ENCODE data around the gene GBX2.

- PRO-cap, result unidirectional peak, minus-strand start at chr2:235031540
Measured at GRCh38 chr2:235031306-235031982, 79.6 kb downstream of the SH3BP4 start.

- PRO-cap, result no peak
Measured at GRCh38 chr2:235087847-235089116, 136.5 kb downstream of the SH3BP4 start.

- PRO-cap, result no peak
Measured at GRCh38 chr2:235433806-235434478, 59.9 kb upstream of the AGAP1 start.

- PRO-cap, result no peak
Measured at GRCh38 chr2:235522189-235522661, 28.4 kb downstream of the AGAP1 start.

DNA sequence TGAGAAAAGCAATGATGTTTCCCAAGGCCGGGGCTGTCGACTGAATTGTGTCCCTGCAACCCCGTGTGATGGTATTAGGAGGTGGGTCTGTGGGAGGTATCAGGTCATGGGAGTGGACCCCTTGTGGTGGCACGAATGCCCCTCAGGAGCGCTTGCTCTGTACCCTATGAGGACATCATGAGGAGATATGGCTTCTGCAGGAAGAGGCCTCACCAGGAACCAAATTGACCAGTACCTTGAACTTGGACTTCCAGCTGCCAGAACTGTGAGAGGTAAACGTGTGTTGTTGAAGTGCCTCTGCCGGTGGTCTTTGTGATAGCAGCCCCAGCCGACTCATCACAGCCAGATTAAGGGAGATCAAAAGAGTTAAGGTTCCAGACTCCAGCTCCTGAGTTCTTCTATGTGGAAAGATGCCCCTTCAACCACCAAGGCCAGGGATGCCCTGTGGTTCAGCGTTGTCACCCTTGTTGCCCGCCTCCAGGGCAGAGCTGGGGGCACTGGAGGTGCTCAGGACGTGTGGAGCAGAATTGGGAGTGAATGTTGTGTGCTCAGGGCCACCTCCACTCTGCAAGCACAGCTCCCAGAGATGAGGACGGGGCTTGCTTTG lies 103.0 kb downstream of the AGAP1 start:
- PRO-cap, result no peak

GRCh38 chr2:235634826-235635426 lies 141.1 kb downstream of the AGAP1 start:
- PRO-cap, result no peak

- PRO-cap, result bidirectional peak, plus-strand start at chr2:235689830, minus-strand start at chr2:235689718
Measured at GRCh38 chr2:235689472-235690123, 195.8 kb downstream of the AGAP1 start.

GRCh38 chr2:235708866-235709797 lies 215.3 kb downstream of the AGAP1 start:
- PRO-cap, result bidirectional peak, plus-strand start at chr2:235709512, minus-strand start at chr2:235709266

- PRO-cap, result no peak
Measured at GRCh38 chr2:235724676-235725523, 231.1 kb downstream of the AGAP1 start.

- PRO-cap, result no peak
Measured at GRCh38 chr2:235748987-235749585, 255.2 kb downstream of the AGAP1 start.

DNA sequence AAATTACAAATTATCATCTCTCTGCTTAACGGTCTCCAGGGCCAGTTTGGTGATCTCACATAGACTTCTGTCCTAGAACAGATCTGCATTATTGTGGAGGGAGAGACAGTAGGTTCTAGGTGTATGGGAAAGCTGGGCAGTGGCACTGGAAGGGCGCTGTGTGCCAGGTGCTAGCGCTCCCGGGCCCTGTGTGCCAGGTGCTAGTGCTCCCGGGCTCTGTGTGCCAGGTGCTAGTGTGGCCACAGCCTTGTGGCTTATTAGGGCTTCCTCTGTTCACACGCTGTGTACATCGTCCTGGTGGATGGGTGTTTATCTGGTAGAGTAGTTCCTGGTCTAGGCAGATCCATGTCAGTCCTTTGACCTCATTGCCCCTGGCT lies 263.3 kb downstream of the AGAP1 start:
- PRO-cap, result unidirectional peak, plus-strand start at position 214 of the sequence

- PRO-cap, result no peak
Measured at GRCh38 chr2:235766265-235766702, 272.4 kb downstream of the AGAP1 start.

DNA sequence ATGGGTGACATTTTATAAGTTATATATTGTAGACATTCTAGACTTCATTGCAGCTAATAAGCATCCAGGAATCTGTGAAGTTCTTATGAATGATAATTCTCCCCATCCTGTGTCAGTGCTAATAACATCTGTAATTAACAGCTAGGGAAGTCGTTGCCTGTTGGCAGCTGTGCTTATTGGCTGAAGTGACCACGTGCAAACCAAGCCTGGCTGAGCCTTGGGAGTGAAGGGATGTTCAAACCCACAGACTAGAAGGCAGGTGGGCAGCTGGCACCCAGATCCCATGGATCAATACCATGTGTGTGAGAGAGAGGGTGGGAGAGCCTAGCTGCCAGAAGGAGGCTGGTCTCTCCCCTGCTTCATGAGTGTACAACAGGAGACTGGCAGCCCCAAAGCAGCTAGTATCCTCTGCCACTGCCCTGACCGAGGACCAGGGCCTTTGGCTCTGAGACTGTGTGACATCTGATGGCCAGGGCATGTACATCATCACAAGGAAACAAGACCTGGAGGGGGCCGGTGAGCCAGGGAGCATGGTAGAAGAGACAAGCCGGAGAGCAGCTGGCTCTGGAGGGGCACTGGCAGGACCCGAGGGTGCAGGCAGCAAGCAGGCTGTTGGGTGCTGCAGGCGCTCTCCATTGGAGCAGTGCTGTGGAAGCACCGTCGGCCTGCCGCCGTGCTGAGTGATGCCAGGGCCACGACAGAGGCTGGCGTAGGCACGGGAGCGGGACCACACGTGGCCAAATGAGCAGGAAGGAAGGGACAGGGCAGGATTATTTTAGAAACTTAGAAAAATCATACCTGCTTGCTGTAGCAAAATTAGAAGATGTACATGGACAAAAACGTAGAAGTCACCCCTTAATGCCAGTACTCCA lies 335.4 kb downstream of the GBX2 start:
- PRO-cap, result no peak

DNA sequence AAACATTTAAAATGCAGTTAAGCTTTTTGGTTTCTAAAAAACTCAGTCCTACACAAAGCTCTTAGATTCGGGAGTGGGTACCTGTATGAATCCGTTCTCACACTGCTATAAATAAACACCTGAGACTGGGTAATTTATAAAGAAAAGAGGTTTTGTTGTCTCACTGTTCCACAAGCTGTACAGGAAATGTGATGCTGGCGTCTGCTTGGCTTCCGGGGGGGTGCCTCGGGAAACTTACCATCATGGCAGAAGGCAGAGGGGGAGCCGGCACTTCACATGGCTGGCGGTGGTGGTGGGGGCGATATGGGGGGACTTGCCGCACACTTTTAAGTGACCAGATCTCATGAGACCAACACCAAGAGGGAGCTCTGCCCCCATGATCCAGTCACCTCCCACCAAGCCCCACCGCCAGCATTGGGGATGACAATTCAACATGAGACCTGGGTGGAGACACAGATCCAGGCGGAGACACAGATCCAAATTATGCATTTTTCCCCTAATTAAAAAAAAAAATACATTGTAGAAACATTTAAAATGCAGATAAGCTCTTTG lies 222.5 kb downstream of the GBX2 start:
- PRO-cap, result no peak

DNA sequence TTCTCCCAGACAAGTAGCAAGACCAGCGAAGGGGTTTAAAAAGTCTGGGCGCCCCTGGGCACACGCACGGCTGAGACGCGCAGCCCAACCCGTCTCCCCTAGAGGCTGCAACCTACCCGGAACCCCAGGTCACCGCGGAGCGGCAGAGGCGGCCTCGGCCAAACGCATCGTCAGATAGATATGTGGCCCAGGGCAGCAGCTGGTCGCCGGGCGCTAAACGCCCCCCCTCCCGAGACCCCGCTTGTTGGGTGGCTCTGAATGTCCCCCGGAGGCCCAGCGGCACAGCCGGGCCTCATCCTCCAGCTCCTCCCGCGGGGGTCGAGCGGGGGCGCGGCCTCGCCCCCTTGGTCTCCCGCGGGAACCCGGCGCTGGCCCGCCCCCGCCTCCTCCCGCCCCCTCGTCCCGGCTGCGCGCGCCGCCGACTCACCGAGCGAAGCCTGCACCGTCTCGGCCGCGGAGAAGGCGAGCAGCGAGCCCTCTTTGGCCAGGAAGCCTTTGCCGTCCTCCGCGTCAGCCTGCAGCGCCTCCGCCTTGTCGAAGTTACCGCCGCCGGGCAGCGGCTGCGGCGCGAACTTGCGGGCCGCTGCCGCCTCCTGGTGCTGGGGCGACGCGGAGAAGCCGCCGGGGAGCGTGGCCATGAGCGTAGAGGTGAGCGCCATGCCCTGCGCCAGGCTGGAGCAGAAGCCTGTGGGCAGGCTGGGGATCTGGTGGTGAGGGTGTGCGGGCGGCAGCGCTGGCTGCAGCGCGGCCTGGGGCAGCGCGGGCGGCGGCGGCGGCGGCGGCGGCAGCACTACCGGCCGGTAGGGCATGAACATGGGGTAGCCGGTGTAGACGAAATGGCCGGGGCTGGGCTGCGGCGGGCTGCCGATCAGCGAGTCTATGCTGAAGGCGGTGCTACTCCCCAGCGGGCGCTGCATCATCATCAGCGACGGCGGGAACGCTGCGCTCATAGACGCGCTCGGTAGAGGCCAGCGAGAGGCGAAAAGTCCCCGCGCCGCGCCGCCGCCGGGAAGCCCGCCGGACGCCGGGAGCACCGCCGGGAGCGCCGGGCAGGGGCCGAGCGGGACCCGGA lies 828 bp downstream of the GBX2 start:
- PRO-cap, result unidirectional peak, plus-strand start at position 757 of the sequence

DNA sequence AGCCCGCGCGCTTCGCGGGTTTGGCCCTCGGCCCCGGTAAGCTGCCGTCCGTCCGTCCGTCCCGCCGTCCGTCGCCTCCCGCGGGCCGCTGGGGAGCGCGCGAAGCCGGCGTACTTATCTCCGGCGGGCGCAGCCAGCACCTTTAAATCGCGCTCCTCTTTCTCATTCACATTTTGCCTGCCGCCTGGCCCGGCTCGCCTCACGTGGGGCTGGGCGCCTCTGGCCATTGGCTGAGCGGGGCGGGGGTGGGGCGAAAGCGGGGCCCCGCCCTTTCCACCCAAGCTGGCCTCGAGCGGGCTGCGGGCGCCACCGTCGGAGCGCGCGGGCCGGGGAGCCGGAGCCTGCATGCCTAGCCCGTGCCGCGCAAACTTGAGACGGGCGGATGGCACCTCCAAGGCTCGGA lies at the start of gene GBX2:
Gene GBX2 (minus strand): TSS at position 144 of the 403 bp plus-strand sequence.
- PRO-cap, result unidirectional peak, plus-strand start at position 51 of the sequence

DNA sequence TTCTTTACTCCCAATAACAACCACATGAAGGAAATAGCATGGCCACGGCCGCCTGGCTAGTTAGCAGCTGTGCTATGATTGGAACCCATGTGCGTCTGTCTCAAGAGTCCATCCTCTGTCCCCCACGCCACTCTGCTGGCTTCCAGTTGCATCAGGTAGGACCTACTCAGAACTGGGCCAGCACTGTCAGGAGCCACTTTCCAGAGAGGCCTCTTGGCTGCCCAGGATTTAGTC lies 22.2 kb downstream of the ASB18 start:
- PRO-cap, result no peak

DNA sequence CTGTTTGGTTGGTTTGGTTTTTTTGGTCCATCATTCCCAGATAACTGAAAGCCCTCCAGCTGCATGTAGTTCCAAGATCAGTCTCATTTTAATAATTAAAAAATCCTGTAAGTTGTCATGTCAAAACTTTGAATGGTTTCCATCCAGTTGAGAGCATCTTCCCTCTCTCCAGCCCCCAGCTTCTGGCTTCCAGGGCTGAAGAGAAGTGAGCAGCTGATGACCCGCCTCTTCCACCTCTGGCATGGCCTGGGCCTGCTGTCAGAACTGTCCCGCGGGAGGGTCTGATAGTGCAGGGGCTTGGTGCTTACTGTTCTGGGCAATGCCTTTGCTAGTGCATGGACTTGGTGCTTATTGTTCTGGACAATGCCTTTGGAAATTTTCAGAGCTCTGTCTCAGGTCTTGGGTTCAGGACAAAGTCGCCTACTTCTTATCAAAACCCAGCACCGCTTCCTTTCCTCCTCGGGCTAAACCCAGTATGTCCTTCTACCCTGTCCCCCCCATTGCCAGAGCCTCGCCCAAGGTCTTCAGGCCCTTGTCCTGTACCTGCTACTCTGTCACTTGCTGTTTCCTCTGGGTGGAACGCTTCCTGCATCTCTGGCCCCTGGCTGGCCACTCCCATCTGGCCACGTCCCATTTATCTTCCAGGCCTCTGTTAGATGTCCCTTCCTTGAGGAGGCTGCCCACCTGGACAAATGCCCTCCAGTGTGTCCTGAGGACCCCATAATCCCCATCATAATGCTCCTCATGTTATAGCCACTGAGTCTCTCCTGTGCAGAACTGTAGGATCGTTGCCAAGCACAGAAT lies 149.6 kb downstream of the ACKR3 start:
- PRO-cap, result no peak

DNA sequence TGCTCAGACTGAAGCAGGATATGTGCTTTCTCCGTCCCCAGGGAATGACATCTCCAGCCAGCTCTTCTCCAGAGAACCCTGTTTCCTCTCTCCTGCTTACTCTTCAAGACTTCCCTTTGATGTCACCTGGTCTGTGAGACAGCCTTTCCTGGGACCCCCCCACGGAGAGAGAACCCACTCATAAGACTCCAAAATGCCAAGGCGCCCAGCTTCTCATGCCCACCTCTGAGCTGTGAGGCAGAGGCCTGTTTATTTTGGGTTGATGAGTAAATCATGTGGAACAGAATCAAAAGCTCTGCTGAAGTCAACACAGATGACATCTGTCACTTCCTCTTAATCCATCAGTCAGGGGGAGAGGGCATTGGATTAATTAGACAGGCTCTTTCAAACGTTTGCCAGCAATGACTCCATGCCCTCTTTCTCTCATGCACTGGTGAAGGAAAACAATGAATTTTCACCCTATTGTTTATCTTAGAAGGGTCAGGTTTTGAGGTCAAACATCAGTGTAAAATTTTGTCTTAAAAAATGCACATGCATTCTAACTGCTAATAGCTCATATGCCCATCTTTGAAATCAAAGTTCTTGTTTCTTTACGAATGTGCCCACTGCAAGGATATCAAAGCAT lies 184.0 kb downstream of the ACKR3 start:
- PRO-cap, result no peak

DNA sequence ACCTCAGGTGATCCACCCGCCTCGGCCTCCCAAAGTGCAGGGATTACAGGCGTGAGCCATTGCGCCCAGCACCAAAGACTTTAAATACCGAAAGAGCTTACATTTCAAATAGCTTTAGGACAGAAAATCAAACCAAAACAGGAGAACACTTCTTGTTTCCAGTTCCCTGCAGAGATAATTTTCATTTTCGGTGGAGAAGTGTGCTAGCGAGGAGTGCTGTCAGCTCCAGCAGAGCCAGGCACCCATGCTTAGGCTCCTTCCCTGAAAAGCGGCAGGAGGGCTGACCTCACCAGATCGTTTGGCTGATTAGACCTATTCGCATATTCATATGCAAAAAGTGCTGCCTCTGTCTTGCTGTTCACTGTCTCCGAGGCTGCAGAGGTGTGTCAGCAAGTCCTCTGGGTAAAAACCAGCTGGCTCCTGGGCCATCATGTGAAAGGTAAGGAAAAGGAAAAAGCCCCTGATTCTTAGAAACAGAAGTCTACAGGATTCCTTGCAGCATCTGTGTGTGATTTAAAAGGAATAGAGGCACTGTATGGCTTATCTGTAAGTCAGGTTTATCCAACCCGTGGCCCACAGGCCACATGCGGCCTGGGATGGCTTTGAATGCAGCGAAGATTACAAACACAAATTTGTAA lies 225.7 kb upstream of the COPS8 start:
- PRO-cap, result no peak